GM23338 (cell line): Measurements from ENCODE around the gene ITK.

- PRO-cap, result no peak
- RAMPAGE, long total RNA, result no peak
These were observed 232.9 kb upstream of the SGCD start for GRCh38 chr5:156093959-156094522.

DNA sequence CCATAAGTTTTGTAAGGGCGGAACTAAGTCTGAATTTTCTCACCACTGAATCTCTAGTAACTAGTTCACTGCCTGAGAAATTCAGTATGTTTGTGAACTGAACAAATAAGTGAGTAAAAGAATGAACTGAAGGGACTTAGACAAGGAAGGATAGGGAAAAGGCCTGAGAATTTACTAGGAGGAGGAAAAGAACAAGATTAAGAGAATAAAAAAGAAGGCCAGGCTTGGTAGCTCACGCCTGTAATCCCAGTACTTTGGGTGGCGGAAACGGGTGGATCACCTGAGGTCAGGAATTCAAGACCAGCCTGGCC is 122.3 kb downstream of the SGCD start:
- PRO-cap, result no peak
- RAMPAGE, long total RNA, result no peak

DNA sequence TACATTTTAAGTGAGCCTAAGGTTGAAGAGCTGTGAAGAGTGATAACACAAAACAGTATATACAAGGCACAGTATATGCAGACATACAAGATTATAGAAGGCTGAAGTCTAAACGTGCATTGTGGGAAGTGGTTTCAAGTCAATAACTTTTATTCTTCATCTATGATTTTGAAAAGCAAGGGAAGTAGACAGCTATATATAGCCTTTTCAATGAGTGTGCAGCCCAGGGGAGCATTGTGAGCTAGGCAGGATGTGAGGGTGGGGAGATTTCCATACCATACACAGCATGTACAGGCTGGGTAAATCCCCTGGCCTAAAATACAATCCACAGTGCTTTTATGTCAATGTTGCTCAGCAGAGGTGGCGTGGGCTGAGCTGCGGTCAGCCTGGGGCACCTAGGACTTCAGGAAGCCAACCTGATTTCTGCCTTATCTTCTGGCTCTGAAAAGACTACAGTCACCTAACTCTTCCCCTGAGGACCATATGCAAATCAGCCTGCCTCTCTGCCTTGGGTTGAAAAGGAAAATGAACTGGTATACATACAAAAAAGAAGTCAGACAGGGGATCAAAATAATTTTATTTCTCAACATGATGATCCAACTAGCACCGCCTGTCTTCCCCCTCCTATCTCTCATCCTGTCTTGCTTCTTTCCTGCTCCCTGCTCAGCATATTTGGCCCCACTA is 6.3 kb upstream of the GARIN3 start:
- PRO-cap, result no peak
- RAMPAGE, long total RNA, result no peak

- PRO-cap, result no peak
- RAMPAGE, long total RNA, result no peak
These were observed at the start of gene ITK for GRCh38 chr5:157180504-157181391. TSS of gene ITK (plus strand) at chr5:157180840.

GRCh38 chr5:157189194-157189769 is 8.6 kb downstream of the ITK start:
- PRO-cap, result no peak
- RAMPAGE, long total RNA, result no peak

GRCh38 chr5:157253121-157253641 is 12.7 kb upstream of the CYFIP2 start:
- PRO-cap, result no peak
- RAMPAGE, long total RNA, result no peak

DNA sequence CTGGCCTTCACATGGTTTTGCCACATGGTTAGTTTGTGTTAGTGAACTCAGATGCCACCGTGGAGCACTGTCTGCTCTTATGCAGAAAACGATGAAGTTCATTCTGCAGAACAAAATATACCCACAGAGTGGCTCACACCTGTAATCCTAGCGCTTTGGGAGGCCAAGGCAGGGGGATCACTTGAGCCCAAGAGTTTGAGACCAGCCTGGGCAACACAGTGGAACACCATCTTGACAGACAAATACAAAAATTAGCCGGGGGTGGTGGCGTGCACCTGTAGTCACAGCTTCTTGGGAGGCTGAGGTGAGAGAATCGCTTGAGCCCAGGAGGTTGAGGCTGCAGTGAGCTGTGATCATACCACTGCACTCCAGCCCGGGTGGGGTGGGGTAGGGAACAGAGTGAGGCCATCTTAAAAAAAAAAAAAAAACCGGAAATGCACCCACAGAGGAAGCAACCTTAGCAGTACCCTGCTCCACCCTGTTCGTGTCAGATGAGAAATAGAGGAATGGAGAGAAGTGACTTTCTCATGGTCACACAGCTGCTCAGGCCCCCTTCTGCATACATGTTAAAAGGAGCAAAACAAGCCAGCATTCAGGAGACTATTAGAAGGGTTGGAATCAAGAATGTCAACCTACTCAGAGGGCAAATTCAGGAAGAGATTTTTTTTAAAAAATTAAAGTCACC is 38.9 kb downstream of the FNDC9 start:
- PRO-cap, result no peak
- RAMPAGE, long total RNA, result no peak

- PRO-cap, result no peak
- RAMPAGE, long total RNA, result no peak
These were observed 47.8 kb upstream of the FNDC9 start for GRCh38 chr5:157393117-157393824.

DNA sequence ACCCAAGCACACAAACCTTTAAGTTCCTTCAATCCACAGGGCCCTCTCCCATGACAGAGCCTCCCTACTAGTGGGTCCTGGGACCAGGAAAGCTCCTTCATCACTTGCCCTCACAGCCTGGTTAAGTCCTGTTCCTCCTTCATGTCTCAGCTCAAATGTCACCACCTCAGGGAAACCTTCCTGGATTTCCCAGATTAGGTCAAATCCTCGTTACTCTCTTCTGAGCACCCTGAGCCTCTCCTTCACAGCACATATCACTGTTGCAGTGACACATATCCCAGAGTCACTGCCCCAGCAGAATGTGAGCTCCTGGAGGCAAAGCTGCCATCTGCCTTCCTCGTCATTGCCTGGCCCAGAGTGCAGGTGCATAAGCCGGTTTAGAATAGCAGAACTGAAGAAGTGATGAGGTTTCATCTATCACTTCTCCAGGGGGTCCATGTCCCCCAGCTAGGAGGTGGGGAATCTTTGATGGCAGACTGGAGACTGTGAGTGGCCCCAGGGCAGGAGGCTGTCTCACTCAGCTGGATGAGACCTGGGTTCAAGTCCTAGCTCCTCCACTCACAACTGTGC is 25.7 kb downstream of the NIPAL4 start:
- PRO-cap, result no peak
- RAMPAGE, long total RNA, result no peak

DNA sequence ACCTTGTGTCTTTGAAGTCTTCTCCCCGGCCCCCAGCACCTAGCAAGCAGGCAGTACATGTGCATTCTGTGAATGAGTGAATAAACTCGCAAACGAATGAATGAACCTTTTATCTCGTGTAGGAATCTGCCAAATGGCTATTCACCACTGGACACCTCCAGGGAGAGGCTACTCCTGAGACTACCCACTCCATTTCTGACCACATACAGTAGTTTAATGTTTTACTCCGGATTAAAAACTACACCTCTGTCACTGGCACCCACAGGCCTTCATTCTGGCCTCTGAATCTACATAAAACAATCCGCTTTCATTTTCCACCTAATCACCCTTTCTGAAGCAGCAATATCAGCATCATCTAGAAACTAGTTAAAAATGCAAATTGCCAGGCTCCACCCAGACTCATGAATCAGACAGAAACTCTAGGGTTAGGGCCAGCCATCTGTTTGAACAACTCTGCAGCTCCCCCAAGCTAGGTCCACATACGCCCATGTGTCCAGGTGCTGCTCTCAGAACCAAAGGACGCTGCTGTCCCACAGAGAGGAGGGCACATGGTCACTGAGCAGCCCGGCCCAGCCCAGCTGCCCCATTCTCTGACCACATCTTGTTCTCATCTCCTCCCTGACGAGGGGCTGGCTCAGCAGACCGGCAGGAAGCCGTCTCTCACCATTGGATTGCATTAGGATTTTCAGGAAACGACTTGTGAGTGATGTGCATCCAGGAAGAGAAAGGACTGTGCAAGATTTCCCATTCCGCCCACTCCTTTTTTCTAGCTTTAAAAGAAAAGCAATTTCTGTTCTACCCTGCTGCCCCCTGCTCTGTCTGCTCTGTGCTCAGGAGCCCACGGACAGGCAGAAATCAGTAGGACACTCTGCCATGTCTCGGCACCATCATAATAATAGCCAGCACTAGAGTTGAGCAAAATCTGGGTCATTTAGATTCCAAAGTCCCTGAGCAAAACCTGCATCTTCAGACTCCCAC is 34.7 kb downstream of the ADAM19 start:
- PRO-cap, result no peak
- RAMPAGE, long total RNA, result no peak

DNA sequence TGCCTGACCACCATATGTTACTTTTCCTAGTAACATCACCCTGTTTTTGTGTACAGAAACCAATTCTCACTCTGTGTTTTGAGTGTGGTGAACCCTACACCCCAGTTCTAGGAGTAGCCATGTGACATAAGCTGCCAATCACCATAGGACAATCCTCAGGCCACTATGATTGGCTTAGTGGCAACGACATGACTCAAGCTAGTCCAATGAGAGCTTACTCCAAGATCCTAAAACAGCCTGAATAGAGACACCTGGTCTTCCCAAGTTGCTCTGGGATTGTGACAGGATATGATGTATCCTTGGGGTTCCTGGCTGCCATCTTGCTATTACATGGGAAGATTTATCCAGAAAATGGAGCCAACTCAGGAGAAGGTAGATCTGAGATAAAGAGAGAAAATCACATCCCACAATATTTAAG is 572.9 kb upstream of the CLINT1 start:
- PRO-cap, result no peak
- RAMPAGE, long total RNA, result no peak

- PRO-cap, result no peak
- RAMPAGE, long total RNA, result no peak
These were observed 391.7 kb downstream of the EBF1 start for GRCh38 chr5:158707799-158708587.

DNA sequence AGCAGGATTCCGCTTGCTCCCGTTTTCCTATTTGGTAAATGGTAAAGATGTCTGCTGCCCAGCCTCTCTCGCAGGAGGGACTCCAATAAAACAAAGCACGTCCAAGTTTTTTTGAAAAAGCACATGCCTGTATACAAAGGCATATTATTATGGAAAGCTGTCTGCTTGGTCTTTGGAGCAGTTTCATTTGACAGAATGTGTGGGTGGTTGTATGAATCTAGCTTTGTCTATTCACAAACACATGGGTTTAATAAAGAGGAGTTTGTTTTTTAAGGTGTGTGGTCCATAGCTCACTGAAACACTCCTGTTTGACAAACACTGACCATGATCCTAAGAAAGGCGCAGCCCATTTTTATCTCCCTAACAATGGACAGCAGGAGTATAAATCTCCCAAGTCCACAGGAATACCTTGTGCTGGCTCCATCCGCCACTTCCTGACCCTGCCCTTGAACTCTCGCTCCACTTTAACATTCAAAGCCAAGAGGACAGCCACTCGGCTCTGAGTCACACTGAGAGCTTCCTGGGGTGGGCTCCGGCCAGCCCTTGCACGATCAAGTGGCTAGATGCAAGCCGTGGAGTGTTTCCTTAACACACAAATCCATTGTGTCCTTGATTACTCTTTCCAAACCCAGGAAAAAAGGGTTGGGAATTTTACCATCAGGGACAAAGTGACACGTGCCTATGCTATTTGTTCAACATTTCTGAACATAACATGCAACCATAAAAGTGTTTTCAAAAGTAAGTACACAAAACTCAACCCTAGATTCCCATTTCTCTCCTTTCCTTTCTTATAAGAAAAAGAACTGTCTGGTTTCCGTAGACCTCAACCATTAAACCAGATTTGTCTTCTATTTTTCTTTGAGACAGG is 371.8 kb downstream of the EBF1 start:
- PRO-cap, result no peak
- RAMPAGE, long total RNA, result no peak

- PRO-cap, result no peak
- RAMPAGE, long total RNA, result no peak
These were observed 119.8 kb downstream of the EBF1 start for GRCh38 chr5:158979695-158980549.

DNA sequence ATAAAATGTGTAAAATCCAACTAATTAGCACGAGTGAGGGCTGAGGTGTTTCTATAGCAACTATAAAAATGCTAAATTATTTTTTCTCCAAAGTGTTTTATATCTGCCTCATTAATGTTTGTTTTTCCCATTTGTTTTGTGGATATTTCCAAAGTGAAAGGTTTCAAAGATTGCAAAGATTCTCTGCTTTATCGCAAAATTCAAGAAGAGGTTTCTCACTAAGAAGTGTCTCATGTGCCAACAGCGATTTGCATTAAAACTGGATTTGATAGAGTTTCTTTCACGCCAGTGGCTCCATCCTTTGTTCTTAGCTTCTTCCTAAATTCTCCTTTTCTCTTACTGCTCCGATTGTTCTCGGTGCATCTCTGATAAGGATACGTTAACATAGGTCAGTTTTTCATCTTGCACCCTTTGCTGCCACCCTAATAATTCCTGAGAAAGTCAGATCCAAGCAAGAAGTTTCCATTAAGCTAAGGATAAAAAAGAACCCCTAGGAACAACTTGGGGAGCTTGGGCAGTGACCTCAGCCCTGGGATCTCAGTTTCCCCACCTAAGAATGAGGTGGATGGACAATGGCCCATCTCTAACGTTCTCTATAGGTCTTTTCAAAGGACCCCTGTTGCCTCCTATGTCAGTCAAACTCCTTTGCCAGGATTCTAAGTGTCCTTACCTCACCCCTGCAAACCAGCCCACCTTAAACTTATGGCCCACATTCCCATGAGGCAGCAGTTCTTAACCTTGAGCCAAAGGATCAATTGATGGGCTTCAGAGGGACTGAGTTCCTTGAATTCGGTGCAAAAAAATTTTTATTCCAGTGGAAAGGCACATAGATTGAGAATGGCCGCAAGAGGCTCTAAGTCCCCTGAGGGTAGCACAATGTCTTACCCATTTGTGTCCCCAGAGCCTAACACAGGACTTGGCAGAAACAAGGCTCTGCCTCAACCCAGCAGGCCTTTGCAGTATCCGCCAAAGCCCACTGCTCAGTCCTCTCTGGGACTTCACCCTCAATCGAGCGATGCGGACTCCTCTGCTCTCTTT is 79.9 kb downstream of the EBF1 start:
- PRO-cap, result no peak
- RAMPAGE, long total RNA, result no peak

- PRO-cap, result no peak
- RAMPAGE, long total RNA, result no peak
These were observed 37.5 kb downstream of the EBF1 start for GRCh38 chr5:159062108-159062679.

DNA sequence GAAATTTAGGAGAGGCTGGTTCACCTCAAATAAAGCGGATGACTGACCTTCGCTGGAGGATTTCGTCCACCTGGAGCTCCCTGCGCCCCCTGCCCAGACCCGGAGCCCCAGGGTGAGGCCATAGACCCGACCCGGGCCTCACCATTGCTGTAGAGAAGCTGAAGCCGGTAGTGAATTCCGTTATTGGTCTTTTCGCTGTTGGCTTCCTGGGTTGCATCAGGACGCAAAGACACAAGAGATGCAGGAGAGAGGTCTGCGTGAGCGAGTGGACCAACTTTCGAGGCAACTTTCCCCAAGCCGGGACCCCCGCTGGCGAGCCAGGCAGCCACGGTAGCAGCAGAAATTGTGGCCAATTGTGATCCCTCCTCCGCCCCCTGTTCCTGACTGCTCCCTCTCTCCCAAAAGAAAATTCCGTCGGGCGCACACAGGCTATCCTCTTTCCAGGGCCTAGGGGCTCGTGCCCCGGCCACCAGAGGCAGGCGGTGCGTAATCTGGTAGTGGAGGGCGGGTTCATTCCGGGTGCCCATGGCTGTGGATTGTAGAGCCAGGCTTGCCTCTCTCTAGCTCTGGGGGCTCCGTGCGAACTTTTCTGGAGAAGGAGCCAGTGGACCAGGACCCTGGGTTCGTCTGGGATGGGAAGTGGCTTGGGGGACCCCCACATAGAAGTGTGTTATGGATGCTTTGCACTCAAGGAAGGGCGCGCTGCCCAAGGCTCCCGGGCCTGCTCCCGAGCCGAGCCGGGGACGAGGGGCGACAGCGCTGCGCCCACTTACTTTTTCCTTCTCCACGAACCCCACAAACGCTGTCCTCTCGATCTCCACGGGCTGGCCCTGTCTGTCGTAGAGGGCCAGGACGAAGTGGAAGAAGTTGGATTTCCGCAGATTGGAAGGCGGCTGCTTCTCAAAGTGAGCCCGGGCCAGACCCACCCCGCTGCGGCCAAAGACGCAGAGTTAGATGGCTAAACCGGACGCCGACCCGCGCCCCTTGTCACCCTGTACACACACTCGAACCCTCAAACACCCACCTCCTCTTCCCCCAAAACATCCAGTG is 3.2 kb downstream of the EBF1 start:
- PRO-cap, result no peak
- RAMPAGE, long total RNA, result no peak

GRCh38 chr5:159104295-159104824 is 4.6 kb upstream of the EBF1 start:
- PRO-cap, result no peak
- RAMPAGE, long total RNA, result no peak

DNA sequence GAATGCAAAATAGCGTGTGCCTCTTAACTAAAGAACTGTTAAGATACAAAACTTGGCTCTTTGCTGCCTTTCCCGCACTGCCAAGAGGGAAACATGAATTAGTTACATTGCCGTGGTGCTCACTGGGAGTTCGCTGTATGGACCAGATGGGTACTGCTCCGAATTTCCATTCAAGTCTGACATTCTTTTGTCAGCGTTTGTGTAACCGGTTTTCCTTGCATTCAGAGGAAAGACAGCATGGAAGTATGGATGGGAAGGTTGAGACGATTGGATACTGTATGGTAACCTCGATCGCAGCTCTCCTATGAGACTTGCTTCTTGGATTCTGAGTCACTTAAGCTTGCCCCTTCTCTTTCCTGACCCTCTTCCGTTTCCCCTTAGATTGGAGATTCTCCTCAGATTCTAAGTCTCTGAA is 656 bp upstream of the UBLCP1 start:
- PRO-cap, result bidirectional peak, plus-strand start at position 122 of the sequence, minus-strand start at position 121 of the sequence; bidirectional peak, plus-strand start at position 218 of the sequence, minus-strand start at position 306 of the sequence
- RAMPAGE, long total RNA, result no peak

DNA sequence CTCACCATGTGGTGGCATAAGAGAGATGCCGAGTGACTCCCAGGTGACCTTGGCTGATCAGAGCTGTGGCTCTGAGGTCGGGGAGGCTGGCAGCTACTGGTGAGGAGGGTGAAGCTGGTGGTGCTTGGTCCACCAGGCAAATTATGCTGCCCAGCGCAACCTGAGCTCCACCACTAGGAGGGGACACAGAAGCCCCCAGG is 111.2 kb upstream of the IL12B start:
- PRO-cap, result no peak
- RAMPAGE, long total RNA, result no peak